Mammary microvascular endothelial cell (primary cell): ENCODE results near the gene IL34.

DNA sequence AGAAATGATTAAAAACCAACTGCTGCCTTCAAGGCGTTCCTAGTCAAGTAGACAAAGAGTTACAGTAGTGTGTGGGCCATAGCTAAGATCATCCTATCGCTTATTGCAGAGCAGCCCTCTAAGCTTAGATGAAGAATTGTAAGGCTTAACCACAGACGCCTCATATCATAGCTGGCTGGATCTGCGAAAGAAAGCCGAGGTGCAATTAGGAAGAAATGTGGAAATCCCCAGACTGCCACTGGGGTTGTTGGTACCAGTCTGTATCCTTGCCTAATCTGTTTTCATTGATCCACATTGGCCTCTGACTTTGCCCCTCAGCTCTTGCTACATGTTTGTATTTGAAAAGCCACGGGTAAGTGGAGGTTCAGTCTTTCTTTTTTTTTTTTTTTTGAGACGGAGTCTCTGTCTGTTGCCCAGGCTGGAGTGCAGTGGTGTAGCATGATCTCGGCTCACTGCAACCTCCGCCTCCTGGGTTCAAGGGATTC lies 48.8 kb downstream of the TANGO6 start:
- RAMPAGE, long total RNA = no peak

GRCh38 chr16:68921634-68922074 lies 78.3 kb downstream of the TANGO6 start:
- RAMPAGE, long total RNA = no peak

DNA sequence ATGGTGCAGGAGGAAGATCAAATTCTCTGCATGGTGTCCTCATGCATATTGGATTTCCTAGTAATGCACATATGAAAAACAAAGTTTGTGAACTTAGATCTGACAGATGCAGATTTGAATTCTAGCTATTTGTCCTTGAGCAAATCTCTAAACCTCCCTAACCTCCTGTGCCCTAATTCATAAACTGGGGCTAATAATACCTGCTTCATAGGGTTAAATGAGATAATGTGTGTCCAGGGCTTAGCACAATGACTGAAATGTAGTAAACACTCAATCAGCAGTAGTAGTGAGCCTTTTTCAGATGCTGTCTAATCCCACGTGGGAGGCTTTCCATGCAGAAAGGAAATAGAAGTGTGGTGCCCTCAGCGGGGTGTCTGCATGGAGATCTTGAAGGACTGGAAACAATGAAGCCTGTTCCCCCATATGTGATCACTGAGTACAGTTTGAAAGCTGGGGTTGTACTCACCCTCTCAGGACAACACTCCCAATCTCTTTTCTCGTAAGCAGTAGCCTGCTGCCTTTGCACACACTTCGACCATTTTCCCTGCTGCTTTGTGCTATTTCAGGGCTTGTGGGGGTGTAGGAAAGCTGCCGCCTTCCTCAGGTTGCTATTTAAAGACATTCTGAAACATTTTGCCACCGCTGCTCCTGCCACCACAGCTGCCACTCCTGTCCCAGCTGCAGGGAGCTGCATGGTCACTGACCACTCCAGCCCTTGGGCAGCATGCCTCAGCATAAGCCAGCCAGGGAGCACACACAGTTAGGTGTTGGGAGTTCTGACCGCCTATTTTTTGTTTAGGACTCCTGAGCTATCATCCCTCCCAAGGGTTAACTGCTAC lies 40.7 kb upstream of the HAS3 start:
- RAMPAGE, long total RNA = no peak

DNA sequence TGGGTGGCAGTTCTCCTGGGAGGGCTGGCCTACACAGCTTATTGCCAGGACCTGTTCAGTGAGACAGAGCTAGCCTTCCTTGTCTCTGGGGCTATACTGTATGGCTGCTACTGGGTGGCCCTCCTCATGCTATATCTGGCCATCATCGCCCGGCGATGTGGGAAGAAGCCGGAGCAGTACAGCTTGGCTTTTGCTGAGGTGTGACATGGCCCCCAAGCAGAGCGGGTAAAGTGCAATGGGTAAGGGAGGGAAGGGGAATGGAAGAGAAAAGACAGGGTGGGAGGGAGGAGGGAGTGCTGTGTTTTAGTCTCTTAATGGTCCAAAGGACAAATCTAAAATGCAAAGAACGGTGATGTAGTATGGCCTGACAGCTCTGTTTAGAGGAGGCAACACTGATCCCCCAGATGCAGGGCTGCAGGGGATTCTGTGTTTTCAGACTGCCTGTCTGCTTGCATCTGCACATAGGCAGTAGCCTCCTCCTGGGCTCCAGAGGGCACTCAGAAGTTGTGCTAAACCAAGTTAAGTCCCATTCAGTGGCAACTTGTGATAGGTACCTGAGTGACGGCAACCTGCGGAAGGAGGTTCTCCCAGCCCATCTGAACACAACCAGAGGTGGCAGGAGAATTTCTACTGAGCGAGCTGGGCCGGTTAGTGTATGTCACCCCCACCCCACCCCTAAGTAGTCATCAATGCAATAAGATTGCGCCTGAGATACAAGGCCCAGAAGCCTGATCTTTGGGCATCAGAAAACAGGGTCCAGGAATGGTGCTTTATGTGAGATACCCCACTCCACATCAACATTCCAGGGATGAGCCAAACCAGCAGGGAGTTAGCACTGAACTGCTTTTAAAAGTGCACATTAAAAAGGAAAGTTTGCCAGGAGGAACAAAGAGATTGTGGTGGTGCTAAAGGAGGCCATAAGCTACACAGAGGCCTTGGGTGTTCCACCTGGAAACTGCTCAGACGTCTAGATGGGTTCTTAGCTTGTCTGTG lies 9.9 kb downstream of the HAS3 start:
- RAMPAGE, long total RNA = no peak

DNA sequence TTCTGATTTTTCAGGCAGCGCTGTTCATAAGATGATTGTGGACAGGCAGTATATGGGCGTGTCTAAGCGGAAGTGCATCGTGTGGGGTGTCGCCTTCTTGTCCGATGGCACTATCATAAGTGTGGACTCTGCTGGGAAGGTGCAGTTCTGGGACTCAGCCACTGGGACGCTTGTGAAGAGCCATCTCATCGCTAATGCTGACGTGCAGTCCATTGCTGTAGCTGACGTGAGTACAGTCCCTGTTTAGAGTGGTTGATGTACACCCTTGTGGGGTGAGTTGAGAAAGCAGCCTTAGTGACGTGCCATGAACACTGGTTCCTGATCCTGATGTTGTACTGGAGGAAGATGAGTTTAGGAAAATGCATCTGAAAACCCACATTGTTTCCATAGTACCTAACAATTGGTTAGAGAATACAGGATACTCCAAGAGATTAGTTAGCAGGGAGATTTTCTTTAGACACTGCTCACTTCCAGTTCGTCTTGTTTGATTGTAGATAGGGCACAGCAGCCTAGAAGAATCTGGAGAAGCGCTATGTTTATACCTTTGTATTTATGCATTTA lies 10.8 kb downstream of the UTP4 start:
- RAMPAGE, long total RNA = no peak

DNA sequence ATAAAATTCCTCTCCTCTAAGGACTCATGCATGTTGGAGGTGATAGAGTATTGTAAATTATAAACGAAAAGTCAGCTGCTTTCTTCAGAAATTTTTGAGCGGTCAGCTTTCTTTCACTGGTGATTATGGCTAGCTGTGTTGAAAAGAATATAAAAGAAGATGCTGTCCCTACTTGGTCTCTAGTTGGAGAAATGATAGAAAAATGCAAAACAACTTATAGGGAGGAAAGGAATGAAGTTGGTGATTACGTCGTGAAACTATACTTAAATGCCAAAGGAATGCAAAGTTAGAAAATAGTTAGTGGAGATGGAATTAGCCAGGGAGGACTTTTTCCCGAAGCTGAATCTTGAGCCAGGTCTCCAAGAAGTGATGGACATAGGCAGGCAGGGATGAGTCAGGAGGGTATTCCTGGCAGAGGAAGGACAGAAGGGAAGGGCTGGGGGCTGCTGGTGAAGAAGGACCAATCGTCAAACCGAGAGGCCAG lies 1.6 kb downstream of the SNTB2 start:
- RAMPAGE, long total RNA = no peak

DNA sequence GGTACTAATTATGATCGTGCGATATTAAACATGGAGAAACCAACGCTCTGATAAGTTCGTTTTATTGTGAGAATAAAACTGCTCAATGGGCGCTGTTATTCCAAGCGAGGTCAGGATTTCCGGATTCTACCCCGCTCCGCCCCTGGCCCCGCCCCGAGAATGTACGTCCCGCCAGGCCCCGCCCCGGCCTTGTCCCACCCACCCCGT lies 280 bp upstream of the VPS4A start:
- RAMPAGE, long total RNA = no peak

- RAMPAGE, long total RNA = no peak
Measured at GRCh38 chr16:69320607-69321818, 9.4 kb downstream of the PDF start.

DNA sequence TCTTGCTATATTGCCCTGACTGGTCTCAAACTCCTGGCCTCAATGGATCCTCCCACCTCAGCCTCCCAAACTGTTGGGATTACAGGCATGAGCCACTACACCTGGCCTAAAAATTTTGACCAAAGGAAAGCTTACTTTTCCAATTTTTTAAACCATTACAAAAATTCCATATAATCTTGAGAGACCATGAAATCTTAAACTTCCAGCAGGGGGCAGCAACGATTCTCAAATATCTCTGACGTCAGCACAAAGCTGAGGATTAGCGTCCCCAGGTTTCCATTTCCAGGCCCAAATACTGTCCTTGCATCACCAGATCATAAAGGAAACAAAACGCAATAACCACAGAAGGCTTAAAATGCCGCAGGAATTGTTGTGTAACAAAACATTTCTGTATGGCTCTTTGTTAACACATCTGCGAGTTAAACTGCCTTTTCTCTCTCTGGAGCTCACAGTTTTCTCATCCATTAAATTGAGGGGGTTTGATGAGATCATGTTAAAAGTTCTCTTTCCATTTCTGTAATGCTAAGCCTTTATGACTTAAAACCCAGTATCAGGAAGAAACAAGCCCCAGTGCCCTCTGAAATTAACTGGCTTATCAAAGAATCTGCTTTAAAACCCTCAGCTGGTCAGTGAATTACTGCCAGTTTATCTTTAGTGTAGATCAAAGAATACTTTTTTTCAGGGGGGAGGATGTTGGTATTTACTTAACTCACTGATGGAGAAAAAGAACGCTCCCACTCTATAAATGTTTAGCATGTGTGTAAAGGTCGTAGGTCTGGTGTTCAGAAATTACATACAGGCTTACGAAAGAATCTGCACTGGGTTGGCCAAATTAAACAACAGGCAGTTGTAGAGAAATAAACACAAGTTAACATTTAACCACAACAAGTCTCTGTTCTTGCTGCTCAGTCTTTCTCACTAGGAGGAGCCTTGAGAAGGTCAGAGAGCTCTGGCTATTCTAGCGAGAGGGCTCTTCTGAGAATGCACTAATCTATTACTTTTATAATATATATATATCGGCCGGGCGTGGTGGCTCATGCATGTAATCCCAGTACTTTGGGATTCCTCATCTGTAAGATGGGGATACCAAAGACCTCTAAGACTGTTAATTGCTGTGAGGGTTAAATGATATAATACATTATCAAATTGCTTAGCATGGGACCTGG lies 10.6 kb upstream of the TERF2 start:
- RAMPAGE, long total RNA = no peak

DNA sequence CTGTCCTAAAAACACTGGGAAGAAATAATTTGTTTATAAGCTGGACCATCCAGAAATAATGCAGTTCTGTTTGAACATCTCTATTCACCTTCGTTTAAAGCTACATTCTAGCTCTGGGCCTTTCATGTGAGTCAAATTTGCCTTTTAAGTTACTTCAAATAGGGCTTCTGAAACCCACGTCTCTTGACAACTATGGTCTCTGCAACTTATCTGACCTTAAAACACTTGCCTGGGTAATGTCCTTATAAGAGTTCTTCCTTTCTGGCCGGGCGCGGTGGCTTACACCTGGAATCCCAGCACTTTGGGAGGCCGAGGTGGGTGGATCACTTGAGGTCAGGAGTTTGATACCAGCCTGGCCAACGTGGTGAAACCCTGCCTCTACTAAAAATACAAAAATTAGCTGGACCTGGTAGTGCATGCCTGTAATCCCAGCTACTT lies 44.4 kb downstream of the CYB5B start:
- RAMPAGE, long total RNA = no peak

DNA sequence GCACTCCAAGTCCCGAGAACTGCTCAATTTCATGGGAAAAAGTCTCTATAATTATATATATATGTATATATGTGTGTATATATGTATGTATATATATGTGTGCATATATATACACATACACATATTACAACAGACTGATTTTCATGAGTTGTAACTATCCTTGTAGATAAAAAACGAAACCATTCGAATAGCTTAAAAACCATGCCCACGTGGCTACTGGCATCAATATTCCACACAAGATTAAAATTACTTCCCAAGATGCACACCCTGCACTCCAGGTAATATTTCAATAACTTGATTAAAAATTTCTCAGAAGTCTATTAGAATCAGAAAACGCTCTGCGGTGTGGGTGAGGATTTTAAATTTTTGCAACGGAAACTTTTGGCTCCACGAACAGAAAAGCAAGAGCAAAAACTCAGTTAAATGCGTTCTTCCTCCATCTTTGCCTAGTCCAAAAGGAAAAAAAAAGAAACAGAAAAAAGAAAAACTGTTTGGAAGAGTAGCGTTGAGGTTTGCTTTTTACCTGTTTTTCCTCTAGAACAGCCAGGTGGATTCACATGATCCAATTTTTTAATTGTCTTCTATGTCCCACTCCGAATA lies 939 bp upstream of the NFAT5 start:
- RAMPAGE, long total RNA = no peak

DNA sequence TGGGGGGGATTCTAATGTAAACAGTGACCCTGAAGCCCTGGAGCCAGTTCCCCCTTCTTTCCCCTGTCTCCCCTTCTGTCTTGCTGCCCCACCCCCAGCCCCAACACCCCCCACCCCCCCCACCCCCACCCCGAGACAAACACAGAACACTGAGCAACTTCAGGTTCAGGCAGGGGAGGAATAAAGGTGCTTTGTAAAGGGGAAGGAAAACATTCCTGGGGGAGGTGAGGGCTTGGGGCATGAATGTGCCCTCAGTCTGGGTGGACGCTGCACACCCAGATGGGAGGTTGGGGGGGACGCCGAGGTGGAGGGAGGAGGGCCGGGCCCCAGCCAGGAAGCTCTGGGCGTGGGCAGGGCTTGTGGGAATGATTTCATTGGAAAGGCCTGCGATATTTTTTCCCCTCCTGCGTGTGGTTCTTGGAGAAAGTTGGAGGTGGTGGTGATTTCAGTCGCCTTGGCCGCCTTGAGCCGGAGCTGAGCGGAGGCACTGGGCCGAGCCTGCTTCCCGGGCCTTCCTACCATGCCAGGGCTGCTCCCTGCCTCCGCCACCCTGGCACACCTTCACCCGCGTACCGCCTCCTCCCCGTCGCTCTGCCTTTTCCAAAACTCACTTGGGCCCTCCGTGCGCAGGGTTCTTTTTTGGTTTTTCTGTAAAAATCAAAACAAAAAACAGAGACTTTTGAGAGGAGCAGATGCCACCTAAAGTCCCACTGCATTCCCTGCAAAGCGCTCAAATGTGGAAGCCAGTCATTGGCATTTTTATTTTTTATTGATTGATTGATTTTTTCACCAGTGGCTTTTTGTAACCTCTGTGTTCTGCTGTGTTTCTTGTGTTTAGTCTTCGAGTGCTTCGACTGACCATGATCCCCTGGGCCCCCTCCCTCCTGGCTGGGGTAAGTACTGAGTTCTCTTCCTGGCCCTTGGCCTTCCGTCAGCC lies 26.3 kb upstream of the CLEC18A start:
- RAMPAGE, long total RNA = no peak

GRCh38 chr16:70064575-70065411 lies 49.3 kb upstream of the PDPR start:
- RAMPAGE, long total RNA = no peak

DNA sequence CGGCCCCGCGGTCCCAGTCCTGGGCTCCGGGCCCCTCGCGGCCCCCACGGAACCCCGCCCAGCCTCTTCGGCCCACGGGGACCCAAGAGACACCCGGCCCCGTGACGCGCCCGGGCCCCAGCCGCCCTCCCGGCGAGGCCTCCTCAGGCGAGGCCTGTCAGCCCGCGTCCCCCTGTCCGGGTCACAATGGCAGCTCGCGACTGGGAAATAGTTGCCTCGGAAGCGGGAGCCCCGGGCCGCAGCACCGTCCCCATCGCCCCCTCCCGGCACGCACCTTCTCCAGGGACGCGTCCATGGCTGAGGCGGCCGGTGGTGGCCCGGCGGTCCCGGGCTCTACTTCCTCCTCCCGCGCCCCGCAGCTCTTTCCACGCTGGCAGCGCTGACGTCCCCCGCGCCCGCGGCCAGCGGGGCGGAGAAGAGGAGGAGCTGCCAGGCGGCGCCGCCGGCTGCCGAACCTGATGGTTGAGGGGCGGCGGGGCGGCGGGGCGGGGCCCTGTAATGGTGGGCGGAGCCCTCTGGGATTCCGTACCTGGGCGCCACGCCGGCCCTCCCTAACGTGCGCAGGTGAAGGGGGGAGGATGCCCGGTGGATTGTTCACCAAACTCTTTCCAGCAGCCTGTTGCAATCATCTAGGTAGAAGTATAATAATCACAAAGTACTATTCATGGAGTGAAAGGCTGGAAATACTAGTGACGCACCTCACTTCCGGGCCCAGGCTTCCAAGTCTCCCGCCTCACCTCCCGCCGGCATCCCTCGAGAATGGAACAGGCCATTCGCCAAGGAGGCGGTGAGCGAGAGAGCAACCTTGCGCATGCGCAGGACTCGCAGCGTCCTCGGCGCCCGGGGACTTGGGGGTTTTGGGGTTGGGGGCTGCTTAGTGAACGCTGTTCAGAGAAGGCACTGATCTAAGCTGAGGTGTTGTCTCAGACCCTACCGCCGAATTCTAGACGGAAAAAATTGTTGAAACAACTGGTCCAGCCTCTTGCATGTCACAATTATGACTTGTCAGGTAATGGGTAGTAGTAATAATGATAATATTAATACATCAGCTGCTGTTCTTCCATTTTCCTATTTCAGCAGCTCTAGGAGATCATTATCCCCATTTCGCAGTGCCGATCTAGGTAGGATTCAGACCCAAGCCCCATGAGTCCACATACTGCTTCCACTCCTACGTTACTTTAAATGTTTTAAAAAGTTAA lies 48.3 kb upstream of the PDPR start:
- RAMPAGE, long total RNA = no peak

DNA sequence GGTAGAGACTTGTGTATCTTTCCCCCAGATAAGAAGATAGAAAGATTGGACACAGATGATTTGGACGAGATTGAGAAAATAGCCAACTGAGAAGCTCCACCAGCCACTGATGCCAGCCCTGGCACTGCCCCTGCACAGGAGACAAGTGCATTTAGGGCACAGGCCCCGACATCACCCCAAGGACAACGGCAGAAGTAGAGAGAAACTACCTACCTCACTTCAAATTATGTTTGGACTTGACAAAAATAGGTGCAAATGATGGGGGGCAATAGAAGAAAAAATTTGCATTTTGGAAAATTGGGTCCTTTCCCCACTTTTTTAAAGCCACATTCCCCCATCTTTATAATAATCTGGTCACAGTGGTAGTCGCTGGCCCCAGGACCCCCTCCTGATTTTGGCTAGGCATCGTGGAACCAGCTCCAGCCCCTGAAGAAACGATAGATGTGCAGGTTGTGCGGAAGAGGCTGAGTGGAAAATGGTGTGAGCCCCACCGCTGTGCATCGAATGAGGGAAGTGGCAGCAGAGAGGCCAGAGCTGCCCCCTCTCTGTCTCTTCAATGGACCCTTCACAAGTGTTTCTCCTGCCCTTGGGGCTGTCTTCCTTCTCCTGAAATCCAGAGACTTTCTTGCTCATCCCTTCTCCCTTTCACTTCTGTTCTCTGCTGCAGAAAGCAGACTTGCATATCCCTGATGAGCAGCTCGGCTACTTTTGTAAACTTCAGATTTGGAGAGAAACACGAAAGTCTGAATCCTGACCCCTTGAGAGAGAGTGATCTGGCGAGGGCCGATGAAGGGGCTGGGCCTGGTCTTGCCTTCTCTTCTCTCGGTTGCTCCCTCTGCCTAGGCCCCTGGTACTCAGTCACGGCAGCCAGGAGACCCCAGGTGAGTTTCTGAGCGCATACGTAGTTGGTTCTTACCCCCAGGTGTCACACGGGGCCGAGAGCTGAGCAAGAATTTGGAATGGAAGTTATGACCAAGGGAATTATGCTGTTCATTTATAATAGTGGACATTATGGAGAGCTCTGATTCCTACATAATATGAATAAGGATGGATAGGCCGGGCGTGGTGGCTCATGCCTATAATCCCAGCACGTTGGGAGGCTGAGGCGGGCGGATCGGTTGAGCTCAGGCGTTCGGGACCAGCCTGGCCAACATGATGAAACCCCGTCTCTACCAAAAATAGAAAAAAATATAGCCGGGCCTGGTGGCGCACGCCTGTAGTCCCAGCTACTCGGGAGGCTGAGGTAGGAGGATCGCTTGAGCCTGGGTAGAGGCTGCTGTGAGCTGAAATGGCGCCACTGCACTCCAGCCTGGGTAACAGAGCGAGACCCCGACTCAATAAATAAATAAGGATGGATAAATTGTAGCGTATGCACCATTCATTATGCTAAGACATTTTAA lies 25.7 kb downstream of the DDX19A start:
- RAMPAGE, long total RNA = no peak

GRCh38 chr16:70575525-70576883 lies 52.4 kb downstream of the SF3B3 start:
- RAMPAGE, long total RNA = no peak

- RAMPAGE, long total RNA = no peak
Measured at GRCh38 chr16:70646107-70647002, at the start of gene IL34. Gene IL34 (plus strand): TSS chr16:70646559.

GRCh38 chr16:70664613-70665149 lies 18.3 kb downstream of the IL34 start:
- RAMPAGE, long total RNA = no peak

GRCh38 chr16:70677531-70678173 lies 8.2 kb downstream of the MTSS2 start:
- RAMPAGE, long total RNA = no peak

DNA sequence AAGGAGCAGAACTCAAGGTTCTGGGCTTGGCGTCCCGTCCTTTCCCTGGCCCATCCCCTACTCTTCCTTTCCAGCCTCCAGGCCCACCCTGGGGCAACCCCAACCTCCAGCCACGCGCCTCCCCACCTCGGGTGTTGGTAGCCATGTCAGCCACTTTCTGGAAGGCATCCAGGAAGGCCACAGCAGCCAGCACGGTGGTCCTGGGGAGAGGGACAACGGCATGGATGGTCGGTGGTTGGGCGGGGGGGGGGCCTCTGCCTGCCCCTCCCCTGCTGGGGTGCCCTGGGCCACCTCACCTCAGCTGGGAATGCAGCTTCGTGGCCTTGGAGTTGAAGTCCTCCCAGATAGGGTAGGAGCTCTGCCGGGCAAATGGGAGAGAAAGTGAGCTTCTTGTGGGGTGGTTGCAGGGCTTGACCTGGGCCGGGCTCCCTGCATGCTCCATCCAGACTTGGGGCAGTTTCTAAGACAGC lies 5.2 kb downstream of the MTSS2 start:
- RAMPAGE, long total RNA = no peak